Skeletal muscle cell (primary cell): Measurements from ENCODE around the gene TRIM26.

- RRBS, result no CpG with 5 or more reads among the region's 7 CpGs
Measured at GRCh38 chr6:29628998-29629180, 4.1 kb downstream of the GABBR1 start.

- RRBS, result no CpG with 5 or more reads among the region's 39 CpGs
Measured at GRCh38 chr6:29748874-29749686, 25.8 kb downstream of the HLA-F start.

GRCh38 chr6:29759470-29759860 lies 36.2 kb downstream of the HLA-F start:
- RRBS, result no CpG with 5 or more reads among the region's 5 CpGs

DNA sequence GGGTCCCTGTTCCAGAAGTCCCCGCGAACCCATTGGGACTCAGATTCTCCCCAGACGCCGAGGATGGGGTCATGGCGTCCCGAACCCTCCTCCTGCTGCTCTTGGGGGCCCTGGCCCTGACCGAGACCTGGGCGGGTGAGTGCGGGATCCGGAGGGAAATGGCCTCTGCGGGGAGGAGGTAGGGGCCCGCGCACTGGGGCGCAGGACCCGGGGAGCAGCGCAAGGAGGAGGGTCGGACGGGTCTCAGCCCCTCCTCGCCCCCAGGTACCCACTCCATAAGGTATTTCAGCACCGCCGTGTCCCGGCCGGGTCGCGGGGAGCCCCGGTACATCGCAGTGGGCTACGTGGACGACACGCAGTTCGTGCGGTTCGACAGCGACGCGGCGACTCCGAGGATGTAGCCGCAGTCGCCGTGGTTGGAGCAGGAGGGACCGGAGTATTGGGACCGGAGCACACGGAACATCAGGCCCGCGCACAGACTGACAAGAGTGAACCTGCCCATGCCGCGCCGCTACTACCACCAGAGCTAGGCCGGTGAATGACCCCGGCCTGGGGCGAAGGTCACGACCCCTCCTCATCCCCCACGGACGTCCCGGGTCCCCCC lies 15.8 kb upstream of the HLA-A start:
- RRBS, result 4% methylated on average over 17 of the region's 56 CpGs

- RRBS, result no CpG with 5 or more reads among the region's 9 CpGs
Measured at GRCh38 chr6:30066509-30066823, 532 bp upstream of the PPP1R11 start.

DNA sequence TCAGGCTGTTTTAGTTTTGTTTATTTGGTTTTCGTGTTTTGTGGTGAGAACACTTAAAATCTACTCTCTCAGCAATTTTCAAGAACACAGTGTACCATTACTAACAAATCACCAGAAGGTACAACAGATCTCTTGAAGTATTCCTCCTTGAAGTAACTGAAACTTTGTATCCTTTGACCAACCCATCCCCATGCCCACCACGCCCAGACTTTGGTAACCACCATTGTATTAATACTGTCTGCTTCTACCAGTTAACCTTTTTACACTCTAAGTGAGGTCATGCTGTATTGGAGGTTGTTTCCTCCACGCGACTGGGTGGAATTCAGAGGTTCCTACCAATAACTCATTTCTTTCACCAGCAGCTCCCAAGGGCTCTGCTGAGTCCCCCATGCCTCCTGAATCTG lies 5.7 kb upstream of the TRIM40 start:
- RRBS, result no CpG with 5 or more reads among the region's 4 CpGs

DNA sequence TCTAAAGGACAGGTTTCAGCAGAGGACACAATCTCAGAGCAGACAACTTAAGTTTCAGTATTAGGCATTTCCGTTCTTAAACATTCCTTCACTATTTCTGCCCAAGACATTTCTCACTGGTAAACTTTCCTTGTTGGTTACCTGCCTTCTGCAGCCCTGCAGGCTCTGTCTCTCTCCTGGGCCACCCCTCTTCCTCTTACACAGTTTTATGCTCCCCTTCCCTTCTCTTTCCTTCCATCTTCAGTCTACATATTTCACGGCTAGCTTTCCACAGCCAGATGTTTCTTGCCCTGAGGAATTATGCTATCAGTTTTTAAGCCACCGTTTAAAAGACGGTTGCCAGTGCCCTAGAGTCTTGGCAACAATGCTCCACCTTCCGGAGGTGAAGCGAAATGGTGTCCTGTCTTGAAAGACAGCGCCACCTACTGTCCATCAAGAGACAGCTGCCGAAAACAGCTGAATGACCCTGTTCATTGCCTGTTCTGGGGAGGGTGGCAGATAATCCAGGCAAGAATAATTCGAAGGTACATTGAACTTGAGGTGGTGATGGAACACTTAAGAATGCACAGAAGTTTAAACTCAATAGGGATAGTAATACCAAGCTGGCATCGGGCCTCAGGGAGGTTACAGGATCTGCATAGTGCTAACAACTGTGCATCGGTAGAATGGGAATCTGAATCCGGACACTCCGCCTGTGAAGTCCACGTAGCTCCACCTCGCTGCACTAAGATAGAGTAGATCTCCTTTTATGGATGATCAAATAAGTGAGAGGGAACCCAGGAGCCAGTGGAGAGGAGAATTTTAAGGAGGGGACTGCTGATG lies 4.9 kb upstream of the TRIM40 start:
- RRBS, result no CpG with 5 or more reads among the region's 15 CpGs

- RRBS, result no CpG with 5 or more reads among the region's 11 CpGs
Measured at GRCh38 chr6:30206600-30207708, 6.3 kb downstream of the TRIM26 start.

DNA sequence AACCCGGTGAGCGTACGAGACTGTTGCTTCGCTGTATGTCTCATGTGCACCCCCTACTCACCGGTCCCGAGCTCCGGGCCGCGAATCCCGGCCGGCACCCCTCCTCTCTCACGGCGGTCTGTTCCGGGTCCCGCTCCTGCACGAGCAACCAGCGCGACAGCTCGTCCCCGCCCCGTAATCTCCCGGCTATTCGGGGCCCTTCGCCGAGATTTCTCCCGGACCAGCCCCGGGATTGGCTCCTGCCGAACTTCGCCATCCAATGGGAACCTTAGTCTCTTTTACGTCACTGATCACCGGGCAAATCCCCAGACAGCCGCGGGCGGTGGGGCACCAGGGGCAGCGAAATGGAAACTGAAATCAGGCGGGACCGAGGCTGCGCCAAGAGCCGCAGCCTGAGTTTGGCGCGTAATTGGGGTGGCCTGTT lies at the start of gene TRIM26:
Gene TRIM26, minus strand, starts transcription at position 163 of the 424 bp plus-strand sequence.
- RRBS, result under 1% methylated on average over 16 of the region's 41 CpGs

DNA sequence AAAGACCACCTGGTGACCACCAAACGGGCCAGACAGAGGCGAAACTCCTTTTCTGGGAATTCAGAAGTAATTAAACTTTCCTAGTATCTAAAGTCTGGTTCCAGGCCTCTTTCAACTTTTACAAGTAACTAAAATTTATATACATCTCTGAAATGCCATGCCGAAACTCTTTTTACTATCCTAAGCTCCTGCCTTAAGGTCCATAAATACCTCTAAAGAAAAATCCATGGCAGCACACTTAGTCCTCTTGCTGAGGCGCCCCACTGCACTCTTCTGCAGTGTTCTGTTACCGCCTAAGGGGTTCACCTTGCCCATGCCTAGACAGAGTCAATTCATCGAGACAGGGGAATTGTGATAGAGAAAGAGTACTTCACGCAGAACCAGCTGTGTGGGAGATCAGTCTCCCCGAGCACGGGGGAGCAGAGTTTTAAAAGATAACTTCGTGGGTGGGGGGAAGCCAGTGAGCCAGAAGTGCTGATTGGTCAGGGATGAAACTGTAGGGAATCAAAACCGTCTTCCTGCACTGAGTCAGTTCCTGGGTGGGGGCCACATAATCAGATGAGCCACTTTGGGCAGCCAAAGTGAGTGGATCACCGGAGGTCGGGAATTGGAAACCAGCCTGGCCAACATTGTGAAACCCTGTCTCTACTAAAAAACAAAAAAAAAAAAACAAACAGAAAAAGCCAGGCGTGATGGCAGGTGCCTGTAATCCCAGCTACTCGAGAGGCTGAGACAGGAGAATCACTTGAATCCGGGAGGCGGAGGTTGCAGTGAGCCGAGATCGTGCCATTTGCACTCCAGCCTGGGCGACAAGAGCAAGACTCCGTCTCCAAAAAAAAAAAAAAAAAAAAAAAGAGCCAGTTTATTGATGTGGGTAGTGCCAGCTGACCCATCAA lies 4.3 kb upstream of the TRIM39 start:
- RRBS, result no CpG with 5 or more reads among the region's 21 CpGs

DNA sequence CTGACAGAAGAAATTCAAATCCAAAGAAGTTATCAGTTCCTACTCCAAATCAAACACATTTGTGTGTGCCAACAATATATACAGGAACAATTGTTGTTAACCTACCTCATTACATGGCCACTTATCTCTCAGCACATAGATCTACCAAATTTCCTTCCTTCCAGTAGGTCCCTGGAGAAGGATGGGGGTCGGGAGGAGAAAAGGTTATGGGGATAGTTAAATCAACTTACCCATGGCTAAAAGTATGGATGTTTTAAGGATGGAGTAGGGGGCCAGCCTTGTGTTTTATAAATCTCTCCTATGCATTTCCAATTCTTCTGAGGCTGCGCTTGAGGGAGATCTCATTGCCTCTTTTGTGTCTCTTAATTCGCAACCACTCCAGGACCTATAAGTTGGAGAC lies 1.1 kb downstream of the TRIM39 start:
- RRBS, result no CpG with 5 or more reads among the region's 3 CpGs

DNA sequence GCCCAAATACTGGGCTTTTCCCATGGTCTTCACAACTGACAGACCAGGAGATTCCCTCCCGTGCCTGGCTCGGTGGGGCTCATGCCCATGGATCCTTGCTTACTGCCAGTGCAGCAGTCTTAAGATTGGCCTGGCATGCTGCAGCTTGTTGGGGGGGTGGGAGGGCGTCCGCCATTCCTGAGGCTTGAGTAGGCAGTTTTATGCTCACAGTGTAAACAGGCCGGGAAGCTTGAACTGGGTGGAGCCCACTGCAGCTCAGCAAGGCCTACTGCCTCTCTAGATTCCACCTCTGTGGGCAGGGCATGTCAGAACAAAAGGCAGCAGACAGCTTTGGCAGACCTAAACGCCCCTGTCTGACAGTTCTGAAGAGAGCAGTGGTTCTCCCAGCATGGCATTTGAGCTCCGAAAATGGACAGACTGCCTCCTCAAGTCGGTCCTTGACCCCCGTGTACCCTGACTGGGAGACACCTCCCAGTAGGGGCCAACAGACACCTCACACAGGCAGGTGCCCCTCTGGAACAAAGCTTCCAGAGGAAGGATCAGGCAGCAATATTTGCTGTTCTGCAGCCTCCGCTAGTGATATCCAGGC lies 31.9 kb downstream of the HLA-E start:
- RRBS, result no CpG with 5 or more reads among the region's 10 CpGs

DNA sequence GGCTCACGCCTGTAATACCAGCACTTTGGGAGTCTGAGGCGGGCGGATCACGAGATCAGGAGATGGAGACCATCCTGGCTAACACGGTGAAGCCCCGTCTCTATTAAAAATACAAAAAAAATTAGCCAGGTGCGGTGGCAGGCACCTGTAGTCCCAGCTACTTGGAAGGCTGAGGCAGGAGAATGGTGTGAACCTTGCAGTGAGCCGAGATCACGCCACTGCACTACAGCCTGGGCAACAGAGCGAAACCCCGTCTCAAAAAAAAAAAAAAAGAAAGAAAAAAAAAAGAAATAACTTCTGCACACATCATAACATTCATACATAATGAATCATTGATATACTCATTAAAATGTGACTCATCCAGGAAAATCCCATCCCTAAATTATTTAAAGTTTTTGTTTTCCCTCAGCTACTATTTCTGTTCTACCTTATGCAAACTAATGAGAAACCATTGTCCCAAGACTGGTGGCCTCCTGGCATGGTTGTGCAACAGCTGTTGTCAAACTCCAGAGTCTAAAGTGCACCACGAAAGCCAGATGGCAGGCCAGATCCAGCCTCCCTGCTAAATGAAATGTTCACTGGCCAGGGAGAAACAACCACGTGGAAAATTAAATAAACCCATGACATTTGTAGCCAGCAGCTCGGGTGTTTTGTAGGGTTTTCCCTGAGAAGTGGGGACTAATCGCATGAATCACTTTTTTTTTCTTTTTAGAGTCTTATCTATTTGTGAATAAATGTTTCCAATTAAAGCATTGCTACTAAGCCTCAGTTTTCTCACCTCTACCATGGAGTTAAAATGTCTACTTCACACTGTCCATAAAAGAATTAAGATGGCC lies 28.4 kb downstream of the GNL1 start:
- RRBS, result no CpG with 5 or more reads among the region's 15 CpGs

DNA sequence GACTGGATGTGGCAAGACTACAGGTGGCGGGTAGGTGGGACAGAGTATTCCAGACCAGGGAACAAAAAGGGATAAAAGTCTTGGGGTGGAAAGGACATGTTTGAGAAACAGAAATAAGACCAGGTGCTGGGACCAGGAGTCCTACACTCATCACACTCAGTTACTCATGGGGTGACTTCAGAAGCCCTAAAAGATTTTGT lies 21.2 kb downstream of the GNL1 start:
- RRBS, result no CpG with 5 or more reads among the region's 1 CpG

GRCh38 chr6:30614467-30615336 lies 2.3 kb downstream of the PPP1R10 start:
- RRBS, result no CpG with 5 or more reads among the region's 13 CpGs

- RRBS, result no CpG with 5 or more reads among the region's 36 CpGs
Measured at GRCh38 chr6:30678853-30680012, 6.4 kb upstream of the DHX16 start.

GRCh38 chr6:30724991-30725722 lies 5.0 kb downstream of the TUBB start:
- RRBS, result no CpG with 5 or more reads among the region's 6 CpGs

DNA sequence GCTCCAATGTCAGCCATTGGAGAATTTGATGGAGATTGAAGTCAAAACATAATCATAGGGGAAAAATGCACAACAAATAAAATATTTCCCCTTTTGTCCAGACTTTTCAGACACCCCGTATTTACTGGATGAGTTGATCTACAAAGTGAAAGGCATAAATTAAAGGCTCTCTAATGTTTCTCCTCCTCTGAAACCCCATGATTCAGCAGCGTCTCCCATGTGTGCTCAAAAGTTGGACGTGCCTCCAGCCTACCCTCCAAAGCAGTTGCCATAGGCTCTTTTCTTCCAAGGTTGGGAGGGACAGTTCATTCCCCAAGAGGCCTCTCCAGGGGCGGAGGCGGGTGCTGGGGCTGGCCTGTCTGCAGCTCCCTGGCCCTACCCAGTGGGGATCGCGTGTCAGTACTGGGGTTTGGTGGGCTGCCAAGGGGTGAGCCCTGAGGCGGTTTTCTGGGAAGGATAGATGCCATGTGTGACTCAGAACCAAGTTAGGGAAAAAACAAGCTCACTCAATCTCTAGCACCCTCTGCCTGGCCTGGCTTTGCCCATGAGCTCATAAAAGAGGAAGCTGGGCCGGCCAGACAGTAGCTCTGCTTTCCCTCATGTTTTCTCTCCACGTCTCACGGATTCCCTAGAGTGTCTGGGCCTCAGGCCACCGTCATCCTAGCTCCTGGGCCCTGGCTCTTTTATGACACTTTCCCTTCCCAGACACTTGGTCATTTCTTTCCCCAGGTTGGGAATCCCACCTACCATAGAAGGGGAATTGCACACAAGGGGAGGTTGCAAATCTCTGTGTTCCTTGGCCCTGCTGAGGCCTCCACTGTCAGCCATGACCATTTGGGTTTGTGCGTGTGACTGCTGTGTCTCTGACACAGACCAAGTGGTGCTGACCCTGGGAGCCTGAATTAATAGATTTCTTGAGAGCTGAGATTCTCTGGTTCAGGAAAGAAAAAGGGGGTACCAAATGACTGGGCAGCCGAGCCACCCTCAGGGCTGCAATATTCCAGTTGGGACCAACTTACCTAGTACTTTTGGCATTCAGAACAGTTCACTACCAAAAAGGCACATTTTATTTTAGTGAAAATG lies 8.1 kb upstream of the IER3 start:
- RRBS, result no CpG with 5 or more reads among the region's 14 CpGs

GRCh38 chr6:30766550-30767012 lies 22.2 kb upstream of the IER3 start:
- RRBS, result no CpG with 5 or more reads among the region's 4 CpGs